GM23248 (cell line): Measurements from ENCODE around the gene GTF2A2.

GRCh38 chr15:59166379-59167281 is 40.0 kb upstream of the LDHAL6B start:
- RAMPAGE, long total RNA = no peak

- RAMPAGE, long total RNA = no peak
These were observed 31.4 kb upstream of the LDHAL6B start for GRCh38 chr15:59175184-59175695.

DNA sequence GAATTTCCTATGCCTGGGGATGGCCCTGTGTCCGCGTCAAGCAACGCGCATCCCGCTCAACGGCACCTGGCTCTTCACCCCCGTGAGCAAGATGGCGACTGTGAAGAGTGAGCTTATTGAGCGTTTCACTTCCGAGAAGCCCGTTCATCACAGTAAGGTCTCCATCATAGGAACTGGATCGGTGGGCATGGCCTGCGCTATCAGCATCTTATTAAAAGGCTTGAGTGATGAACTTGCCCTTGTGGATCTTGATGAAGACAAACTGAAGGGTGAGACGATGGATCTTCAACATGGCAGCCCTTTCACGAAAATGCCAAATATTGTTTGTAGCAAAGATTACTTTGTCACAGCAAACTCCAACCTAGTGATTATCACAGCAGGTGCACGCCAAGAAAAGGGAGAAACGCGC is 358 bp downstream of the LDHAL6B start:
- RAMPAGE, long total RNA = no peak

GRCh38 chr15:59353843-59354588 is 18.7 kb downstream of the MYO1E start:
- RAMPAGE, long total RNA = no peak

DNA sequence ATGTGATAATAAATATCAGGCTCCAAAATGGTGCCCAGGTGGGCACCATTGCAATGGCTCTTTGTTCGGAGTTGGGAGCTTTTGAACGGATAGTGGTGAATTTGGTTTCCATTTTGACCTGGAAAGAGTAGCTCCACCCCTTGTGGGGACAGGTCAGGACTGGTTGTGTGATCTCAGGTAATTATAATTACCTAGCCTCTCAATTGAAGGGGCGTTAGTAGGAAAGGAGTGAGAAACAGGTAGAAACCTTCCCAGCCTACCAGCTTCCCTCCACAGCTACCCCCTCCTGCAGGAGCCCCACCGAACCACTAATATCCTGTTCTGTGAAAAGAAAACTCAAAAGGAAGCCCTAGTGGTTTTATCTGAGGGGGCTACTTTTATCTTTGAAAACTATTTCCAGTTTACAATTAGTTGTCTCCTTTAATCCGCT is 18.1 kb downstream of the MYO1E start:
- RAMPAGE, long total RNA = no peak

DNA sequence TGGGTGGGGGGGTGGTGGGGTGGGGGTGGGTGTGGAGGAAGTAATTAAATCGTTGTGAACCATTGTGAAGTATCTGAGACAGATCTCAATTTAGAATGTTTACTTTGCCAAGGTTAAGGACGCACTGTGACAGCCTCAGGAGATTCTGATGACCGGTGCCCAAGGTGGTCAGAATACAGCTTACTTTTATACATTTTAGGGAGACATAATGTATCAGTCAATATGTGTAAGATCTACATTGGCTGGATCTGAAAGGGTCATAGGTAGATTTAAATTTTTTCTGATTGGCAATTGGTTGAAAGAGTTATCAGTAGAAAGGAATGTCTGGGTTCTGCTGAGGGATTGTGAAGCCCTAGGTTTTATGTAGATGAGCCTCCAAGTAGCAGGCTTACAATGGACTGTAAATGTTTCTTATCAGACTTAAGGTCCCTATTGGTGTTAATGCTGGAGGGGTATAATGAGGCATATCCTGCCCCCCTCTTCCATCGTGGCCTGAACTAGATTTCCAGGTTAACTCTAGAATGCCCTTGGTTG is 61.9 kb upstream of the GCNT3 start:
- RAMPAGE, long total RNA = no peak

GRCh38 chr15:59570209-59570877 is 41.2 kb upstream of the GCNT3 start:
- RAMPAGE, long total RNA = no peak

GRCh38 chr15:59593168-59593560 is 18.4 kb upstream of the GCNT3 start:
- RAMPAGE, long total RNA = no peak

GRCh38 chr15:59656929-59658040 is at the start of gene GTF2A2:
Gene GTF2A2 (minus strand): TSS chr15:59657515.
- RAMPAGE, long total RNA = start-site peak on the minus strand at chr15:59657479-59657542, 1,820 and 1,923 reads in 2 replicates

- RAMPAGE, long total RNA = no peak
These were observed 2.8 kb downstream of the BNIP2 start for GRCh38 chr15:59686343-59686689.

DNA sequence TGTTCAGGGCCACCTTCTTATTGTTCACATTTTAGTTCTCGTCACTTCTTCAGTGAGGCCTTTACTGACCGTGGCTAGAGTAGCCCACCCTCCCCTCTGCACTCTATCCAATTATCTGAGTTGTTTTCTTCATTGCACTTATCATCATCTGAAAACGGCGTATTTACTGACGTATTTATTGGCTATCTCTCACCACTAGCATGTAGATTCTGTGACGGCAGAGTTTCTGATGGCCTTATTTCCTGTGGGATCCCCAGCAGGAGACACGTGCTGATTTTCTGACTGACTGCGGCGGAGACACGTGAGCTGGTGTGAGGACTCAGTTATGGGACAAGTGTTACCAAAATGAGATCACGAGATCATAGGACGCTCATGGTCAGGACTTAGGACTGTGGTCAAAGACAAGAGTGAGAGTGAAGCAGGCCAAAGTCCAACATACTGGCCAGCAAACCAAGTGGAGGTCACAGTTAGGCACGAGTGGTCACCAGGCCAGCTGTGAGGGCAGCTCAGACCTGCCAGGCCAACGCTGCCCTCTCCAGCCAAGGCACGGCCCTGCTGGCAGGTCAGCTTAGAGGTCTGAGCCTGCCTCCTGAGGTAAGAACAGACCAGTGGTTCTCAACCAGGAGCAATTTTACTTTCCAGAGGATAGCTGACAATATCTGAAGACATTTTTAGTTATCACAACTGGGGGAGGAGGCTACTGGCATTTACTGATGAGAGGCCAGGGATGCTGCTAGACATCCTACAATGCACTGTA is 50.6 kb upstream of the BNIP2 start:
- RAMPAGE, long total RNA = no peak

DNA sequence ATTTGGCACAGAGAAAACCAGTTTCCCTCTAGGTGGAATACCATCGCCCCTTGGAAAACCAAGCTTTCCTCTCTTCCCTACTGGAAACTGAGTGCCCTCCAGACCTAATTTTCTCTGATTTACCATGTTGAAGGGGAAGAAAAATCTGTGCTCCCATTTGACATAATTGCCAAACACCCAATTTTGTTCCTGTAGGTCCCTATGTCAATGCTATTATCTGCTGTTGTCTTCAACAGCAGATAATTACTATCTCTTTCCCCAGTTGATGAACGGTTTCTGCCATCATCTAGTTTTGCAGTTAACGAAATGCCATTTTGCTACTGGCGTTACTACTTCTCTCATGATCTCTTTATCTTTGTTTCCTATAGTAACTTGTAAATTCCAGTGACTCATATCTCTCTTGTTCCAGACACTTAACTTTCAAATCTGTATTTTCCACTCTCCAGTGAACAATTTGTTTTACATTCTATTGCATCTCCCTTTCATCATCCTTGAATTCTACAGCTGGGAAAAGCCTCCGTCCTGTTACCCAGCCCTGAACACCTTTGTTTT is 111.5 kb downstream of the FOXB1 start:
- RAMPAGE, long total RNA = no peak

DNA sequence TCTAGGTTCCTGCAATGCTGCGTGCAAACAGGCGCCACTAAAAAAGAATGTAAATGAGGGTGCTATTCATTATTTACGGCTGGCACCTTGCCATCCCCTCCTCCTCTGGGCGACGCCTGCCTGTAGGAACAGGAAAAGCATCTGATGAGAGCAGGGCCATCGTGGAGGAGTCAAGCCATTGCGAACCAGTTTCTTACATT is 98.1 kb downstream of the ANXA2 start:
- RAMPAGE, long total RNA = no peak

DNA sequence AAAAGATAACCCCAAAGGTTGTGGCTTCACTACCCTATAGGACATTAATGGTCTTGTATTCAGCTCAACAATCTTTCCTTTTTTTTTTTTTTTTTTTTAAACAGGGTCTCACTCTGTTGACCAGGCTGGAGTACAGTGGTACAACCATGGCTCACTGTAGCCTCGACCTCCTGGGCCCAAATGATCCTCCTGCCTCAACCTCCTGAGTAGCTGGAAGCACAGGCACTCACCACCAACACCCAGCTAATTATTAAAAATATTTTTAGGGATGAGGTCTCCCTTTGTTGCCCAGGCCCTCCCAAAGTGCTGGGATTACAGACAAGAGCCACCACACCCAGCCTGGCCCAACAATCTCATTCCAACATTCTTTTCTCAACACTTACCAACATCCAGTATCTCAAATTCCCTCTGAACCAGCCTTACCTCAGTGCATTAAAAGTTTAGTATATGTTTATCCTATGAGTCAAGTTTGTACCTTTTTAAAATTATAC is 25.1 kb downstream of the ANXA2 start:
- RAMPAGE, long total RNA = no peak

DNA sequence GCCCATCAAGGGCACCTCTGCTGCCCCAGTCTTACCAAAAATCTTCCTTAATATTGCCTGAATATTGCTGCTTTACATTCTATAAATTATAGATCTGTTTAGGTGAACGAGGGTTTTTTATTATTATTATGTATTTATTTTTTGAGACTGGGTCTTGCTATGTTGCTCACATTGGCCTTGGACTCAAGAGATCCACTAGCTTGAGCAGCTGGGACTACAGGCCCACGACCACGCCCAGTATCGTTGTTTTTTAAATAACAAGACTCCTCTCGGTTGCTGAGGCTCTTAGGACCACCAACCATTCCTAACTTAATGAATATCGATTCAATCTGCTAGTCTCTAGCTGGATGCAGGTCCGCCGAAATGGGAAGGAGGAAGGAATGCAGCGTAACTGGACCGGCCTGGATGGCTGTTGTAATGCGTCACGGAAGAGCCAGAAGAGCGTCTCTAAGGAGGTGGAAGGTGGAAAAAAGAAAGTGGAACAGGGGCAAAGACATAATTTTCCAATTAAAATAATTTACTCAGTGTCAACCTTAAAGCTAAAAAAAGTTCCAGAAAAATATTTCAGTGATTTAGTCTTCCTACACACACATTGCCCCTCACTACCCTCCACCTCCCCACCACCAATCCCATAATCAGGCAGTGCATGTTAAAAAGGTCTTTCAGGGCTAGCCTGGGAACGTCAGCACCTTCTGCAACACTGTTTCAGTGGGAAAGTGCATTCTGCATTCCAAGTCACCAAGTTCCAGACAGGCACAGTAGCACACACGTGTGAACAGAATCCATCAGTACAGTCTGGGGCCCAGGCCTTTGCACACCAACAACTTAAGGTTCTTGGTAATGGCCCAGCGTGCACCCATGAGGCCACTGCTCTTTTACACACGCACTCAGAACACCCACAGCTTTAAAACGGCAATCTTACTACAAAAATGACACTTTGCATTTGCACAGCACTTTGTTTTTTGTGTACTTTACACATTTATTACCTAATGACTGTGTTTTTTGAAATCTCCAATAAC is 1.5 kb downstream of the ANXA2 start:
- RAMPAGE, long total RNA = no peak

- RAMPAGE, long total RNA = no peak
These were observed 822 bp downstream of the ANXA2 start for GRCh38 chr15:60397000-60397327.

GRCh38 chr15:60527643-60528391 is 48.9 kb upstream of the ICE2 start:
- RAMPAGE, long total RNA = no peak

- RAMPAGE, long total RNA = no peak
These were observed 49.6 kb upstream of the ICE2 start for GRCh38 chr15:60528392-60529057.

DNA sequence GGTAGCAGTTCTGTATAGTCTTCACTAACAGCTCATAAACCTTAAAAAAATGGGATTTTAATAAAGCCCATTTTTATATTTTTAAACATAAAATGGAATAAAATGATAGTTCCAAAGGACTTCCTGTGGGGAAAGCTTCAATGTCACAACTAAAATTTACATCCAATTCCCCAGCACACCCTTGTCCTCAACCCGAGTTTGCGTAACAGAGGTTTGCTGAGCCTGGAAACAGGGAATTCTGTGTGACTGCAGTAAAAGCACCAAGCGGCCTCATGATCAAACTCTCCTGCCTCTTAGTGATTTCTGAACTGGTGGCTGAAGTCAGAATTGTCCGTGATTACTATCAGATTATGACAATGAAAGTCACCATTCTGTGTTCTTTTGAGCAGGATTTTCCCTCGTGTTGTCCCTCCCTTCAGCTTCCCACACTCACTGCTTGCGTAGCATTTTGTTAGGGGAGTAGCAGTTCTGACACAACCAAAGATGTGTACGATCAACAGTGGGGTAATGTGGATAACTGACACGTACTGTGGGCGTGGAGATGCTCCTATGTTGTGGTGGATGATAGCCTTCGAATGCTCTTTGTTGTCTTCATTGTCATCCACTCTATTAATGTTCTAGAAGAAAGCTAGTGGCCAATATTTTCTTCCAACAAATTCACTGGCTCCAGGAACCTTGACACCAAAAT is 67.7 kb upstream of the ICE2 start:
- RAMPAGE, long total RNA = no peak

- RAMPAGE, long total RNA = no peak
These were observed 97.1 kb upstream of the ICE2 start for GRCh38 chr15:60576035-60576476.